Fallopian tube (tissue), 1 donor: ENCODE results near the gene TUBB8B.

DNA sequence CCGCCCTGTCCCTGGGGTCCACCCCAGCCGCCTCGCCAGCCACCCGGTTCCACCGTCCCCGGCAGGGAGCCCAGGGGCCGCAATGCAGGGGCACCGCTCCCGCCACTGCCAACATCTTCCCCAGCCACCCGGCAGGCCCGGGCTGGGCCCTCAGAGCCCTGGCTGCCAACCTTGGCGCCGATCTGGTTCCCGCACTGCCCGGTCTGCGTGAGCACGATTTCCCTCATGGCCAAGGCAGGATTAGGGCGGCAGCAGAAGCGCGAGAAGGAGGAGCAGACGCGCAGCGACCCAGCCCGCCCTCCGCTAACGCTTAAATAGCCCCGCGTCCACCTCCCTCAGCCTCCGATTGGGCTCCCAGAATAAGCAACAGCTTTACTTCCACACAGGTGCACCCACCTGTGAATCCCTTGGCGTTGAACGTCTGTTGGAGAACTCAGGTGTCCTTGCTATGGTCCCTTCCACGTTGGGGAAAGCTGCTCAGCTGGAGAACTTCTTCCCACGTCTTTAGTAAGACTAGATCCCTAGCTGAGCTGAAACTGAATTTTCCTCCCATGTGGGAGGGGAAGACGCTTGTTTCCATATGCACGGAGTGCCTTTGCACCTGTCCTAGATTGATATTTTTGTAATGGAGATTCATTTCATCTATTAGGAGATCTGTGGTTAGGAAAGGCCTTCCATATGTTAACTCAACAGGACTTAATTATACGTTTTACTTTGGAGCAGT is at the start of gene TUBB8B:
TSS of gene TUBB8B (minus strand) at position 285 of the 724 bp plus-strand sequence.
- PRO-cap, result no peak

DNA sequence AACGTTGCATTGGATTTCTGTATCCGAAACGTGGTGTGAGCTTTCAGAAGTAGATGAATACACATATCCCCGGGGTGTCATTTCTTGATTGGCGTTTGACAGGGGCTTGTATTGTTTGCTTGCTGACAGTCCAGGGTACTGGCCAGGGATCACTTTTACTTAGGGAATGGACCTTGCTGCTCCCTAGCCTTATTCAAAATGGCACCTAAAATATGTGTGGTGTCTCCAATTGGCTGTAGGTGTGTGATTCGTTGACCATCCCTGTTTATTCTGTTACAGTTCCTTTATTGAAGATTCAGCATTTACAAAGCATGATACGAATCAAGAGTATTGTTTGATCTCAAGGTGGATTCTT is 901 bp downstream of the USP14 start:
- PRO-cap, result no peak

GRCh38 chr18:182232-182899 is 24.0 kb downstream of the USP14 start:
- PRO-cap, result no peak

- PRO-cap, result no peak
These were observed 52.9 kb downstream of the USP14 start for GRCh38 chr18:210780-212064.

GRCh38 chr18:213294-214497 is 54.2 kb downstream of the THOC1 start:
- PRO-cap, result no peak

DNA sequence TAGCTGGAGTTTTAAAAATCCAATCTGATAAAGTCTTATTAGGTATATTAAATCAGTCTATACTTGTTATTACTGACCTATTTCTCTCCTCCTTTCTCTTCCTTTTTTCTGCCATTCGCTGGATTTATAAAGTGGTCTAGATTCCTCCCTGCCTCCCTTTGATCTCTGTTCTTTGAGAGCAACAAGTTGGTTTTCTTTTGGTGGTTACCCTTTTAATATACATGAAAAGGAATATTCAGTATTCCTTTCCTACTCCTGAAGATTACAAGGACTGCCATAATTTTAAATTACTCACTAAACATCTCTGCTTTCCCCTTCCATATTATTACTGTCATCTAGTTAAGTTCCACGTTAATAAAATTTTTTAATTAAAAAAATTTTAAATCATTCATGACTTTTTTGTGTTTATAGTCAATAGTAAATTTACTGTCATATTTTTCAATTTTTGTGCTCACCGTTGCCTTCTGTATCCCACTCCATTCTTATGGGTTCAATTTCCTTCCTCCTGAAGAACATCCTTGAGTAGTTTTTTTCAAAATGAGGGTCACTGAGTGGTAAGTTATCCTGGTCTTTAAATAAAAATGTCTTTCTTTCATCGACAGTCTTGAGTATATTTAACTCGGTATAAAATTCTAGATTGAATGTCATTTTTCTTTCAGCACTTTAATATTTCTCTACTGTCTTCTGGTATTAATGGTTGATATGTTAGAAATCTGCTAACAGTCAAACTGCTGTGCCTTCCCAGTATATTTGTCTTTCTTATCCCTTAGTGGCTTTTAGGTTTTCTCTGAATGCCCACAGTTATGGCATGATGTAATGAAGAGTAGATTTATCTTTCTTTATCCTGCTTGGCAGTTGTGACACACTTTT is 23.8 kb downstream of the THOC1 start:
- PRO-cap, result no peak

DNA sequence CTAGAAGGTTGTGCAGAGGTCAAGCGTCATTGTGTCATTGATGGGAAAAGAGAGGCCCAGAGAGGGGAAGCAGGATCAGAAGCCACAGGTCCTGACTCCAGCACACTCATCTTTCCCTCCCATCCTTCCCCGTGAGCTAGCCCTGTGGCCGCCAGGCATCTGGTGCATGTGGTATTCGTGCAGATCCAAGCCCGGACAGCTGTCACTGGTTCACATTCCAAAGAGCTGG is 94.0 kb upstream of the THOC1 start:
- PRO-cap, result no peak

DNA sequence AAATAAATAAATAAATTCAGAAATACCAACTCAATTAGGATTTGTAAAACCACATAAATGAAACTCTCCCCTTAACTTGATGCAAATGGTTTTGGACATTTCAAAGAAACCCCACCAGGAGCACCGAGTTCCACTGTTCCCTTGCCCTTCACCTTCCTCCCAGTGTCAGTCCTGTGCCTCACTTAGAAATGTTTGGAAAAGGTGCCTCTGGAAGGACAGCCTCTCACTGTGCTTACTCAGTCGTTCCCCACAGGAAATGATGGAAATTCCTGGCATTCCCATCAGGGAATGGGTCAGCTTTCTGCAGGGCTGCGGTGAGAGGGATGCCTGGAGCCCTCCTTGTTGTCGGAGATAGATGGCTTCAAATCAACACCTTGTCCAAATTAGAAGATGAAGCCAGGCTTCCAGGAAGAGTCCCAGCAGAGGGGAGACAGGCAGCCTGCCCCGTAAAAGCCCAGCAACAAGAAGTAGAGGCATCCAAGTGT is 25.4 kb downstream of the COLEC12 start:
- PRO-cap, result no peak

DNA sequence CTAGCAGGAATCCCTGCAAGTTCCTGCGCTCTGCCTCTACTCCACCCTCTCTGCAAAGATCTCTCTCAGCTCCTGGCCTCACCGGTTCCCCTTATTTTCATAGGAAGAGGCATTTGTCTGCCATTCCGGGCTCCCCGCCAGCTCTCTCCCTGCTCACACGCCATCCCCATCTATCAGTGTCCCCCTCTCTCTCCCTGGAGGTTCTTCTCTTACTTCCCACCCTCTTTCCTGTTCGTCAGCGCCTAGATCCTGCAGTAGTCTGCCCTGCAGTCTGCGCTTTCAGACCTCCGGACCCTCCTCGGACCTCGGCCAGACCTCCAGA is 13.7 kb upstream of the COLEC12 start:
- PRO-cap, result bidirectional peak, plus-strand start at position 231 of the sequence, minus-strand start at position 52 of the sequence

DNA sequence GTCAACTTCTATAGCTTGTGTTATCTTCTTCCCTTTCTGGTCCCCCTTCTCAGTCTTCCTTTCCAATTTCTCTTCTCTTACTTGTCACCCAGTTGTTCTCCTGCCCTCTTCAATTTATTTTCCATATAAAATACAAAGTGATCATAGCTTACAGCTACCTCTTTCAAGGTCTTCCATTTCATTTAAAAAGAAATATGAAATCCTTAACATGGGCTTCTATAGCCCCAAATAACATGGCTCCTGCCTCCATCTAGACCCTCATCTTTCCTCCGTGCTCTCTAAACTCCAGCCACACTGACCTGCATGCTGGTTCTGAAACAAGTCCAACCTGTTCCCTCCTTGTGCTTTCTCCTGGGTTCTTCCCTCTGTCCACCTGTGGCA is 443.9 kb downstream of the METTL4 start:
- PRO-cap, result unidirectional peak, minus-strand start at position 280 of the sequence

DNA sequence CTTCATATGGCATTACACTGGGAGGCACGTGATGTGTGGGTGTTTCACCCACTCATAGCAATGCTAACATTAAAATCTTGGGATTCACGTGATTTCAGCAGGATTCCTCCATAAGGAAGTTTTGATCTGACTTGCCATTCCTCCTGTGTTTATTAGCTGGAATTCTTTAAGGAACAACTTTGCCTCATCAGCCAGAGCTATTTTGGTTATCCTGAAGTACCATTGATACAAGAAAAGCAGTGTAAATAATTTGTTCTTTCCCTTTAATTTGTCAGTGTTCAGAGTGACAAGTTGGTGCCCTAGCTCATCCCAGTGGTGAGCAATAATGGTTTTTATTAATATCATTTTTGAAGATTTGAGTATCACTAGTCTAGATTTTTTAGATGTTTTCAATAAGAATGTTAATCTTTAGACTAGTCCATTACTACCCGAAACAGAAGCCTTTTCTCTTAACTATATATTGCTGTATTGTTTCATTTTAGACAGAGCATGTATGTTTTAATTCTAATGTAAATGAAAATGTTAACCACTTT is 9.2 kb downstream of the SMCHD1 start:
- PRO-cap, result no peak

- PRO-cap, result no peak
These were observed 63.4 kb downstream of the SMCHD1 start for GRCh38 chr18:2718868-2719347.

- PRO-cap, result no peak
These were observed 69.1 kb upstream of the EMILIN2 start for GRCh38 chr18:2777635-2778255.

- PRO-cap, result bidirectional peak, plus-strand start at chr18:2848037, minus-strand start at chr18:2847933
These were observed 876 bp downstream of the EMILIN2 start for GRCh38 chr18:2847535-2848229.

DNA sequence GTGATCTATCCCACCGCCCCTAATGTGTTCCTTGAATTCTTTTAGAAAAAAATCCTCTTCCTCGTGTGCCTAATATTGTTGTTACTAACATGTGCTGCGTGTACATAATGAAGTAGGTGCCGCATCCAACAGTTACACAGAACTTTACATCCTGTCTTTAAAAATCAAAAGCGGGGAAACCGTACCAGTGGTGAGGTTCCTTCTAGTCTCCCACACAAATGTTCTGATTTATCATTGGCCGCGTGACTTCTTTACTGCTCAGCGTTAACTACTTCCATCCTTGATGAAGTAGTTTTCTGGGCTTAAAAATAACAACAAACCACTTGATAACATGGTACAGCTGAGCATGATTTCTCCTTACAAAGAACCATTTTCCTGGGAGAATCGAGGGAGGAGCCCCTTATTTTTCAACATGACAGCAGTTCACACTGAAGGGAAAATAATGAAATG is 9.7 kb downstream of the EMILIN2 start:
- PRO-cap, result no peak

DNA sequence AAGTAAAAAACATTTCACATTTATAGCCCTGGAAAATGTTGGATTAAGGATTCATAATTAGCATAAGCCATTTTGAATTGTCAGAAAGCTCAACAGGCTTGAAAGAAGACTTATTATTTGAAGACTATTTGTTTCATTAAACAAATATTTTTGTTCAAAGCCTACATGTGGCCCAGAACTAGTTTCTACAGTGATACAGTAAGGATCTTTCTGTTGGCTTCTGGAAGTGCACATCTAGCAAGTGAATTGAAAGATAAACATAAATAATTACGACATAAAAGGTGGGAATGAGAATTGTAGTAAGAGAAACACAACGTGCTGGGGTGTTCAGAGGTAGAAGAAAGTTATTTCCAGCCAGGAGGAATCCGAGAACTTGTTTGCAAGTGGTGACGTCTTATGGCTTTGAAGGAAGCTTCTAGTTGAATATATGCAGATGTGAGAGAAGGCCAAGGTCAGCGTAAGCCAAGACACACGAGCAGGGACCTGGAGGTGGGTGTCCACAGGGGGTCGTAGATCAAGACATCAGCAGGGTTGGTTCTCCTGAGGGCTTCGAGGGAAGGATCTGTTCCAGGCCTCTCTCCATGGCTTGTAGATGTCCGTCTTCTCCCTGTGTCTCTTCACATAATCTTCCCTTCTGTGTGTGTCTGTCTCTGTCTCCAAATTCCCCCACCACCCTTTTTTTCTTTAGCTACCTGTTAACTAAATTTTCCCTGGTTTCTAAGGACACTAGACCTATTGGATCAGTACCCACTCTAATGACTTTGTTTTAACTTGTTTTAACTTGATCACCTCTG is 23.7 kb downstream of the EMILIN2 start:
- PRO-cap, result no peak

DNA sequence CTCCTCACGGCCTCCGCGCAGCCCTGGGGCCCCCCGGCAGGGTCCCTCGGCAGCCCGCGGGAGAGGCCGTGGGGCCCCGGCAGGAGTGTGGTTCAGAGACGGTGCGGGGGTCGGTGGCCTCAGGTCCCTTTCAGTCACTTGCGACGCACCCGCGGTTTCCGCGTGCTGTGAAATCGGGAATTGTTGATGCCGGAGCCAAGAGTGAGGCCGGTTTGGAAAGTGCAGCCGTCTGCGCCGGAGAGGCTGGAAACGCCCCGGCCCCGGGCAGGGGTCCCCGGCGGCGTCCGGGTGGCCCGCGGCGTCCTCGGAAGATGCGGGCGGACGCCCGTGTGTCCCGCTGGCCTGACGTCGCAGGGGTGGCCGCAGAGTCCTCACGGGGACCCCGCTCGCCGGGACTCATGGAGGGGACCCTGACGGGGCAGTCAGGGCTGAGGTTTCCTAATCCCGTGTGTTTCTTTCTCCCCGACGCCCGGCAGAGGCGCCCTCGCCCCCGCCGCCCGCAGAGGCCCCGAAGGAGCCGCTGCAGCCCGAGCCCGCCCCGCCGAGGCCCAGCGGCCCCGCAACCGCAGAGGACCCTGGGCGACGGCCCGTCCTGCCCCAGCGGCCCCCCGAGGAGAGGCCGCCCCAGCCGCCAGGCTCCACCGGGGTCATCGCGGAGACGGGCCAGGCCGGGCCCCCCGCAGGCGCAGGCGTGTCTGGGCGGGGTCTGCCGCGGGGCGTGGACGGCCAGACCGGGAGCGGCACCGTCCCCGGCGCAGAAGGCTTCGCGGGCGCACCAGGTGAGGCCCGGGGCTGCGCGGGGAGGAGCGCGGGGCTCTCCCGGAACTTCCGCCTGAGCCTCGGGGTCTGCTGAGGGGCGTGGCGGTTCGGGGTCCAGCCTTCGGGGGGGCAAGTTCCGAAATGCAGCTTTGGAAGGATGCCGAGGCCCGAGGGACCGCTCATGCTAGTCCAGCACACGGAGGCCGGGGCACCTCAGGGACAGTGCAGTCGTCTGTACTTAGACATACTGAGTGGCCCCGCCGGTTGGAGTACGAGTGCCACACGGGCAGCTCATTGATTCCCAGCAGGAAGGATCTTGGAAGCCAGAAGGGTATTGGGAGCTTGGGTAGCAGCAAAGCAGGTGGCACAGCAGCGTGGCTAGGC is 59.9 kb downstream of the EMILIN2 start:
- PRO-cap, result bidirectional peak, plus-strand start at position 757 of the sequence, minus-strand start at position 678 of the sequence

GRCh38 chr18:2945432-2946375 is 67.2 kb downstream of the LPIN2 start:
- PRO-cap, result no peak

DNA sequence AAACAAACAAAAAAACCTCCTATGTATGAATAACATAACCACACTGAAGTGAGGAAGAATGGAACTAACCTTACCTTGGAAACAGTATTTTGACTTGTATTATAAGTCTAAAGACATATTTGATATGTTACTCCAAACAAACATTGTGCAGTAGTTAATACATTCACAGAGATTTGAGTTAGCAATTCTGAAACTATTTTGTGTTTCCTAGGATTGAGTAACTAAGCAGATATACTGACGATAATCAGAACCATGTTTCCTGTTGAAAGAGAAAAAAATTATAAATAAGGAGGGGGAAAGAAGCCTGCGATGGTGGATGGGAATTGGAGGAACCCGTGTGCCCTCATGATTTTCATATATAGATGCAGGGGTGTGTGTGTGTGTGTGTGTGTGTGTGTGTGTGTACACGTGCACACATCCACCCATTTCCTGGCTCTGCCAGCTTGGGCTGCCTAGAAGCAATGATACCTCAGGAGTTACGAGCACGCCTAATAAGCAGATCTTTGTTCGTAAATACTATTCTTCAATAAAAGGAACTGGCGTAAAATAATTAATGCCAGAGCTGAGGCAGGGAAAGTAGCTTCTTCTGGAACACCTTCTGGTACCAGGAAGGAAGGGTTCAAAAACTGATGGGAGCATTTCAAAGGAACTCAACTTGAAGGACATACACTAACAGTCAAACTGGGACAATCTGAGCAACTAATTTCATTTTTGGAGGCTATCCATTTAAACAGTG is 56.8 kb downstream of the LPIN2 start:
- PRO-cap, result unidirectional peak, plus-strand start at position 455 of the sequence

DNA sequence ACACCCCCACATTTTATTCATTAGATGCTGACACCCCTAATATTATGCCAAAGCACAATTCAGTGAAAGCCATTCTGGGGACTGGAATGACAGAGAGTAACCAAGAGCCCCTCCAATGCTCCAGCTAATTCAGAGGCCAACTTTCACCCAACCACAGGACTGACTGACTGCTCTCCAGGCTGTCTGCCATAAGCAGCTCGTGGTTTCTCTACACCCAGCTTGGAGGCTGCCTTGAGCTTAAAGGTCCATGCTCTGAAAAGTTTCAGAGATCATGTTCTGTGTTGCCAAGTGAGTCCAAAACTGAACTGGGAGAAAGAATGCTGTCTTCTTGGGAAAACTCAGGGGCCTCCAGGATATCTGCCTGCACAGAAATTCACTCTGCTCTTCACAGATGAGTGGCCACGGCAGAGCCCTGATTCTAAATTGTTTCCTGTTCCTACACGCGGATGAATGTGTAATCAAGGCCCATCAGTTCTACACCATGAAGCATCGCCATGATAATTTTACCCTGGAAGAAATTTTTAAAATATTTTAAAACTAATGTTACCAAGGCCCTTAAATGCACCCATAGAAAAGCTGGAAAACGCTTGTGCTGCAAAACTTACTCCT is 51.1 kb downstream of the LPIN2 start:
- PRO-cap, result no peak